ENCODE results near the genes GPR158, ABI1, ANKRD26 and MKX.

DNA sequence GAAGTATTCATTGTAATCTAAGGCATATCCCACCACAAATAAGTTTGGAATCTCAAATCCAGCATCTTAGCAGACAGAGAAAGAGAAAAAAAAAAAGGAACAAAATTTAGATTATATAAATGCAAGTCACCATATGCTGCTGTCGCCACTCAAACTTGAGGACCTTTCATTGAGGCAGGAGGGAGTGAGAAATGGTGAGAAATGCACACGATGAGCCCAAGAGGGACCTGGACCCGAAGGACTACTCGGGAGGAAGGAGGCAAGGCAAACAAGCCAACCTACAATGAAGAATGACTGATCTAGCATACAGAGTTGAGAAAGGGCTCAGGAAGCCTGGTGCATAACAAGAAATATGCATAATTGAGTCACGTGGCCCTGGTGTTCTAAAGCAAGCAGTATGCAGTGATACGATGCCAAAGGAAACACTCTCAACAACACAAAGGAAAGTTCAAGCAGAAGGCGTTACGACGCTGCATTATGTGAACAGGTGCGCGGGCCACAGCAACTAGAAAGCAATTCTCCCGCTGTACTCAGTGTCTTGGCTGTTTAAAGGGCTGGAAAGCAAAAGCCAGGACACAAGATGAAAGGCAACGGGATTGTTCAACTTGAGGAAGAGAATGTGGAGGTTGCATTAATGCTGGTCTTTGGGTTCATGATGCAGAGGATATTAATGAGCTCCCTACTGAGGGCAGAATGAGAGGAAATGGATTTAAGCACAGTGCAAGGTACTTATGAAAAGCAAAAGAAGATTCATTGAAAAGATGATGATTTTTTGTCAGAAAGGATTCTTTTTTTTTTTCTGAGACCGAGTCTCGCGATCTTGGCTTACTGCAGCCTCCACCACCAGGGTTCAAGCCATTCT lies 100.8 kb downstream of the PRTFDC1 start:
- PRO-cap: no peak

- PRO-cap: no peak
Measured at GRCh38 chr10:24958576-24959025, 6.2 kb upstream of the PRTFDC1 start.

DNA sequence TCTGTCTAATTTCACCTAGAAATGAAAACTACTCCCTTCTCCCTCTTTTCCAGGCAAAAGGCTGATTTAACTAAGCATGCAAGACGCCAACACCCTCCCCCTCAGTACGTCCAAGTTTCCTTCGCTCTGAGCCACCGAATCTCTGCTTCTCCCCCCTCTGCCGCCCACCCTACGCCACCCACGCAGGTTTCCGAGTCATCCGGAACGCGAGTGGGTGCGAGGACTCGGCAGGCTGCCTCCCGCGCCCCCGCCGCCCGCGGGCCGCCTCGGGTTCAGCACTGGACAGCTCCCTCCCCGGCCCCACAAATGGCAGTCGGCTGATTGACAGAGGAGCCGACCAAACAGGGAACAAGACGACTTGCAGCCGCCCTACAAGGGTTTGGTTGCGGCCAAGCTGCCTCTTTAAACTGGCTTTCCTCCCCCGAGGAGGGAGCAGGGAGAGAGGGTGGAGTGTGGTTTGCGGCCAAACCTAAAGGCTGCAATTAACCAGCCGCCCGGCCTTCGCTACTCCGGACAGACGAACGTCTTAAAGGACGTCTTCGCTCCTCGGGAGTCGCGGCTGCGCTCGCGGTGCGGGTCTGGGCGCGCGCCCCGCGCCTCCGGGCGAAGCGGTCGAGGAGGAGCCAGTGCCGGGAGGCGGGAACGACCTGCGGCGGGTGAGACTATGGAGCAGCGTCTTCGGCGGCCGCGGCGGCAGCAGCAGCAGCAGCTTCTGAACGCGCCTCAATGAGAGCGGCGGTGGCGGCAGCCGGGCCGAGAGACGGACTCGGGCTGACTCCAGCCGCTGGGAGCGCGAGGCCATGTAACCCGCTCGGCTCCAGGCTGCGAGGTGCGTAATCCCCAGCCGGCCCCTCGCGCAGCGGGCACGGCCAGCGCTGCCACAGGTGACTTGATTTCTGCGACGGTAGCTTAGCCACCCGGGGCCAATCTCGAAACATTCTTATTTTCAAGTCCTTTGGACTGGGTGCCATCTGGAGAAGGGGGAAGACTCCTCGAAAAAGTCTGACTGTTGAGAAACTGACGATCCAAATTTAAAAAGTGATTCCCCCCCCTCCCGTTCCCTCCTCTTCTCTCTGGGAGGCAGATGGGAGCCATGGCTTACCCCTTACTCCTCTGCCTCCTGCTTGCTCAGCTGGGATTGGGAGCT lies at the start of gene GPR158:
GPR158 (plus strand) TSS at position 665 of the 1,147 bp plus-strand sequence.
- PRO-cap: no peak

GRCh38 chr10:25441169-25441549 lies 266.4 kb downstream of the GPR158 start:
- PRO-cap: no peak

DNA sequence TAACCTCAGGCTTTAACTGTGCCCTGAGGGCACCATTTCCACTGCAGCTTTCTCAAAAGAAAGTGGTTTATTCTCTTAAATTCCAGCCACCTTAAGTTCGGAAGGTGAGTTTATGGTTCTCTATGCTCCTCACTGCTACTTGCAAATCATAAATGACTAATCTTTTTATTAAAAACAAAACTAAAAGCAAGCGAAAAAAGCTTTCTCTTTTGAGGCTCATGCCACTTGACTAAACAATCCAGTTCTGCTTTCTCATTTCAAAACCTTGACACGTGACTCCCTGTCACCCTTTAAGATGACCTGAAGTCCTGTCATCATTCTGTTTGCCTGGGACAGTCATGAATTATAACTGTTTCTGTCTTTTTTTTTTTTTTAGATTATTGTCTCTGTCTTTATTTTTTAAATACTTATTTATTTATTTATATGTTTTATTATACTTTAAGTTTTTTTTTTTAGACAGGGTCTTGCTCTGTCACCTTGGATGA lies 7.3 kb upstream of the APBB1IP start:
- PRO-cap: no peak

- PRO-cap: no peak
Measured at GRCh38 chr10:26755224-26755889, 57.9 kb downstream of the PDSS1 start.

DNA sequence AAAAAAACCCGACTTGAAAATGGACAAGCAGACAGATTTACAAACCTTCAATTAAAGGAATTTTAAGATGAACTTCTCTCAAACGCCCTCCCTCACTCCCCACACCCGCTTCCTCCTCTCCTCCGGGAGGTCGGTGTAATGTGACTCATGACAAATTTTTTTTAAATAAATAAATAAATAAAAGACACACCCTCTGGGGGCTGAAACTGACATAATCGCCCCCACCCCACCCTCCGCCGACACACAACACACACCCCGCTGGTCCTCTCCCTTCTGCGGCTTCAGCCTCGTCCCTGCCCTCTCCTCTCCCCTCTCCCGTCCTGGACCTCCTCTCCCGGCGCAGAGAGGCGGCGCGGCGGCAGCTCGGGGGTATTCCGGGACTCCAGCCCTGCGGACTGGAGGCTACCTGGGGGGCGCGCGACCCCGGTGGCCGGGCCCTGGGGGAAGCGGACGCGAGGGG lies 724 bp downstream of the ABI1 start:
- PRO-cap: bidirectional peak, plus-strand start at position 271 of the sequence, minus-strand start at position 142 of the sequence

DNA sequence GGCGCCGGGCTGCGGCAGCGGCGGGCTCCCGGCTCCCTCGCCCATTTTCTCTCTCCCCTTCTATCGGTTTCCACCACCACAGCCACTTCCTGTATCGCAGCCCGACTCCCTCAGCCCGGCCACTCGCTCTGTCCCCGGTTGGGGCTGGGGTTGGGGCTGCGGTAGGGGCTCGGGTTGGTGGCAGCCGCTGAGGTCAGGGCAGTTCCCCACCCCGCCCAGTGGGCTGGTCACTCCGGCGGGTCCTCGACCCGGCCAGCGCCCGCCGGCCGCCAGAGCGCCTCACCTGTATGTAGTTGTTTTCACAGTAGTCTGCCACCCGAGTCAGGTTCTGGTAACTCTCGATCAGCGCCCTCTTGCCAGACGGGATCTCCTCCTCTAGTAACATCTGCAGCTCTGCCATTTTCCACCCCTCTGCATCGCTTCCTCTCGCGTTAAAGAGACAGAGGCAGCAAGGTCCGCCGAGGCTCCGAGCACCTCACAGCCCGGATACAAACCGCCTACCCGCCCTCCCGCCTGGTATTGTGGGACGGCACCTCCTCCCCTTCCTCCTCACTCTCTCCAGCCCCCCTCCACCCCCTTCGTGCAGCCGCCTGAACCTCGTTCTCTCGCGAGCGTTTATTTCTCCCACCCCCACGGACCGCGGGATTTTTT lies at the start of gene ABI1:
ABI1 (minus strand) TSS at position 495 of the 651 bp plus-strand sequence.
- PRO-cap: bidirectional peak, plus-strand start at position 230 of the sequence, minus-strand start at position 146 of the sequence; unidirectional peak, minus-strand start at position 433 of the sequence; unidirectional peak, minus-strand start at position 521 of the sequence

DNA sequence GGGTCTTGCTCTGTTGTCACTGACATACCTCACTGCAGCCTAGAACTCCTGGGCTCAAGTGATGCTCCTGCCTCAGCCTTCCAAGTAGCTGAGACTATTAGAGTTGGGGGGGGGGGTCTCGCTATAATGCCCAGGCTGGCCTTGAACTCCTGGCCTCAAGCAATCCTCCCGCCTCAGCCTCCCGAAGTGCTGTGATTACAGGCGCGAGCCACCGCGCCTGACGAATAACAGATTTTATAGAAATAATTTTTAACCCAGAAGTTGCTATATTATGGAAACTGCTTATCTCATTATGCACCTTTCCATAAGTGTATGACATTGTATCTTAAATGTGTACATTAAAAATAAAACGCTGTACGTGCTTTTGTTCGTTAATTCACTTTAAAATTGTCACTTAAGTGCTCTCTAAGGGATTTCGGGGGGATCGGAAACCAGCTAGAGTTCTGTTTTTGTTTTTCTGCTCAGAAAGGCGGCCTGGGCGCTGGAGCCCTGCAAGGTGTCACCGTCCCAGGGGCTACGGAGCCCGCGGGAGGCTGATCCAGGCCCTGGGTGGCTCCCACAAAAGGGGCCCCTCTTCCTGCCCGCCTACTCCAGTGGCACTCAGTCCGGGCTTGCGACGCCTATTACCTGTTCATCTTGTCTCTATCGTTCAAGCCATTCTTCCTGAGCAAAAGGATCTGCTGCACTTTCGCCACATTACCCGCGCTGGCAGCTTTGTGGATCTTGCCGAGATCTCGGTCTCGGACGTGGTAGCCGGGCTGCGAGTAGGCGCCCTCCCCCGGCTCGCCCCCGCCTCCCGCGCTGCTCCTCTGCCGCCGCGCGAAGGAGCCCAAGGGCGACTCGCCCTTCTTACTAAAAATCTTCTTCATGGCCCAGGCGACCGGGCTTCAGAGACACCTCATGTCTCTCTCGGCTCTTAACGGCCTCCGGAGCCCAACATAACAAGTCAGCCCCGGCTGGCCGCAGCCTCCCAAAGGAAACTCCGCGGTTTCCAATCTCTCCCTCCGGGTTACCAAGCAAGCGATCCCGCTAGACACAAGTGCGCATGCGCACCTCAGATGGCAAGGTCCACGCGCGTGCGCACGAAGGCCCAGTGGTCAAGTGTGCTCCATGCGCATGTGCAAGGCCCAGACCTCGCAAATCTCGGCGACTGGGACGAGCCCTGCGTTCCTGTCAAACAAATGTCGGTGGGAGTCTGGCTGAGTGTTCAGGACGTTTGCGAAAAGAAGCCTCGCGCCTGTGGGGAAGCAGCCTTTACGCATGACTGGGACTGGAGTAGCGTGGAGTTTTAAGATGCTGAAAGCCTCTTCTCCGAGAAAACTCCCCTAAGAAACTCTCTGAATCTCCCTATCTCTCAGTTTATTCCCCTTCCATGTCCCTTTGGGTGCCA lies at the start of gene ANKRD26:
ANKRD26 (minus strand) TSS at position 1,037 of the 1,390 bp plus-strand sequence.
- PRO-cap: bidirectional peak, plus-strand start at position 812 of the sequence, minus-strand start at position 736 of the sequence; bidirectional peak, plus-strand start at position 1,130 of the sequence, minus-strand start at position 1,037 of the sequence

DNA sequence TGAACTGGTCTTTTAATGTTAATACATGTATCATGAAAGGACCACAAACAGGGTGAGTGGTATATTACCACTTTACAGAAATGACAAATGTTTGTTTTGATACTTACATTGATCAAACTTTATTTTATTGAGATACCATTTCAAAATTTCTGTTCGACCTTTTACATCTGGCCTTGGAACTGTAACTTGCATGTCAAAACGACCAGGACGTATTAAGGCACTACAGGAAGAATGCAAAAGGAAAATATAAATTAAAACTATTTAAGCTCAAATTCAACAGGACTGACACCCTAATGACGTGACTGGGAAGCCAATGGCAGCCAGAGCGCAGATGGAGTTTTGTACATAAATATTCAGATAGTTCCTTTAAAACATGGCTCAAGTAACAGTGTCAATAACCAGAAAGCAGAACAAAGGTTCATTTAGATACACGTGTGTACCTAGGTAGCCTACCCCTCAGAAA lies 20.1 kb upstream of the ANKRD26 start:
- PRO-cap: no peak

DNA sequence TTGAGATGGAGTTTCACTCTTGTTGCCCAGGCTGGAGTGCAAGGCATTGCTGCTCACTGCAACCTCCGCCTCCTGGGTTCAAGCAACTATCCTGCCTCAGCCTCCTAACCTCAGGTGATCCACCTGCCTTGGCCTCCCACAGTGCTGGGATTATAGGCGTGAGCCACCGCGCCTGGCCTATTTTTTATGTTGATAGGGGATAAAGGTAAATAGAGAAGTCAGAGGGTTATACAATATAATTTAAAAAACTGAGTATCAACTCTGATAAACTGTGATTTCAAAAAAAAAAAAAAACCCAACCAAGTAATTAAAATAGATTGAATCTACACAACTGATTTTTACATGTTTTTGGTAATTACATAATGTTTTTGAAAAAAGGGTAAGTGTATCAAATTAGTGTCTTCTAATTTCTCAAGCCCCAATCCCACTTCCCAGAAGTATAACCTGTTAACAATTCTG lies 17.4 kb downstream of the YME1L1 start:
- PRO-cap: no peak

DNA sequence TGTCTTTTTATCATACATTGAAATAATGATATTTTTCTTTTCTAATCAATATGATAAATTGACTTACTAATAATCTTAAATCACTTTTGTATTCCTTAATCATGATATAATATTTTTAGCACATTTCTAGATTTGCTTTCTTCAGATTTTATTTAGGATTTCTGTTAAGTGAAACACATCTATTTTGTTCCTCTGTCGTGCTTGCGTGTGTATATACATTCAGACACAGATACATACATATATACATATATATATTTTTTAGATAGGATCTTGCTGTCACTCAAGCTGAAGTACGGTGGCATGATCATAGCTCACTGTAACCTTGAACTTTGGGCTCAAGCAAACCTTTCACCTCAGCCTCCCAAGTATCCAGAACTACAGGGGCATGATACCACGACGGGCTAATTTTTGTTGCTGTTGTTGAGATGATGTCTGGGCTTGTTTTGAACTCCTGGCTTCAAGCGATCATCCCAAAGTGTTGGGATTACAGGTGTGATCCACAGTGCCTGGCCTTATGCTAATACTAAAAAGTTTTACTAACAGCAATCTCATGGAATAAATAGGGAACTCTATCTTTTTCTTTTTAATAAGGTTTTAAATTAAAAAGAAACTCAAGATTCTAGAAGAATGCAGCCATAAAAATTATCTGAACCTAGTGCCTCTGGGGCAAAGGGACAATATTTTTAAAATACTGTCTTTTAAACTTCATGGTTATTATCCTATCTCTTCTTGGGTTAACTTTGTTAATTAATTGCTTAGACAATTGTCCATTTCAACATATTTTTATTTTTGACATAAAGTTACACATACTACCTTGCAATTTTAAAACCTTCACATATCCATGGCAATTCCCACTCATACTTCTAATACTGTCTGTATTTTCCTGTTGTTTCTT lies 15.0 kb downstream of the YME1L1 start:
- PRO-cap: no peak

GRCh38 chr10:27241786-27242491 lies 1.3 kb upstream of the ACBD5 start:
- PRO-cap: bidirectional peak, plus-strand start at chr10:27242216, minus-strand start at chr10:27242091

- PRO-cap: no peak
Measured at GRCh38 chr10:27319522-27320539, 79.2 kb upstream of the ACBD5 start.

- PRO-cap: no peak
Measured at GRCh38 chr10:27702063-27702485, 43.5 kb downstream of the MKX start.

DNA sequence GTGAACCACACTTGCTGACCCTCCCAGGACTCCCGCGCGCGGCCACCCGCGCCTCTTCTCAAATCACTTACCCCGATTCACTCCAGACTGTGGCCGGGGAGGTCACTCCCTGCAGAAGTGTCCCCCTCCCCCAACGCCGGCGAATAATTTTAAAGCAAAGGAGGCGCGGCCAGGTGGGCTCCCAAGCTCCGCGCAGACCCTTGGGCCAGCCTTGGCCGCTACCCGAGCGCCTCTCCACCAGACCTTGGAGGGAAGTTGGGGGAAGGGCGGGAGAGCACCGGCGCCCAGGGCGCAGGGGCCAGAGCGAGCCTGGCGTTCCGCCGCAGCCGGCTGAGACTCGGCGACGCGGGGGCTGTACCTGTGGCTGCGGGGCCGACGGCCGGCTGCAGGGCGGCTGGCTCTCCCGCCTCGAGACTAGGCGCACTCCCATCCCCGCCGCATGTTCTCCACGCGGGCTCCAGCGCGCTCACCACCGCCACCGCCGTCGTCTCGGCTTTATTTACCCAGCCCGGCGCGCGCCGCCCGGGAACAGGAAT lies at the start of gene MKX:
MKX (minus strand) TSS at position 471 of the 536 bp plus-strand sequence.
- PRO-cap: bidirectional peak, plus-strand start outside the sequence, minus-strand start at position 471 of the sequence

DNA sequence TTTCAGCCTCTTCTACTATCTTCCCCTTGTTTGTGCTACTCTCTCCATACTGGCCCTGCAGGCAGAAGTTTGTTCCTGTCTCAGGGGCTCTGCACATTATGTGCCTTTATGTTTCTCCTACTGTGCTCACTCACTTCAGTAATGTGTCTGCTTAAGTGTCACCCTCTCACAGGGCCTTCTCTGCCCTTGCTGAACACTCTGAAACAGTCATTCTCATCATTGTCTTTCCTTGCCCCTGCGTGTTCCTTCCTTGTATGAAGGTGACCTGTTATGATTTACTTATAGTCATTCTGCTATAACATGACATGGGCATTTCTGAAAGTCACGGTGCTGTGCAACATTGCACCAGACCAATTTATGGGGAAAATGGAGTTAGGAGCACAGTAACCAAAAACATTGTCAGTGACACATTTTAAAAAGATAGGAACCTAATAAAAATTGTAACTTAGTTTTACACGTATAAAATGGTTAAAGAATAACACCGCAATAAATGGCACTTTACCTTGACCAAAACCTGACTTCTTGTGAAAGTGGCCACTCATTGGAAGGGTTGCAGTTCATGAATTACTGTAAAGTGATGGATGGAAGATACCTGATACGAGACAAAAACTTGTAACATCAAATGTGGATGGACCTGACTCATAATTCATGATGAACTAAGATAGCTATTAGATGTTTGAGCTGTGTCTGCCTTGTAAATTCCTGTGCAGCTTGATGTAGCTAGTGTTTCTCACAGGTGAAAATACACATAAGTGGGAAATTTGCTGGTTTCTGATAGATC lies 9.3 kb downstream of the WAC start:
- PRO-cap: no peak

DNA sequence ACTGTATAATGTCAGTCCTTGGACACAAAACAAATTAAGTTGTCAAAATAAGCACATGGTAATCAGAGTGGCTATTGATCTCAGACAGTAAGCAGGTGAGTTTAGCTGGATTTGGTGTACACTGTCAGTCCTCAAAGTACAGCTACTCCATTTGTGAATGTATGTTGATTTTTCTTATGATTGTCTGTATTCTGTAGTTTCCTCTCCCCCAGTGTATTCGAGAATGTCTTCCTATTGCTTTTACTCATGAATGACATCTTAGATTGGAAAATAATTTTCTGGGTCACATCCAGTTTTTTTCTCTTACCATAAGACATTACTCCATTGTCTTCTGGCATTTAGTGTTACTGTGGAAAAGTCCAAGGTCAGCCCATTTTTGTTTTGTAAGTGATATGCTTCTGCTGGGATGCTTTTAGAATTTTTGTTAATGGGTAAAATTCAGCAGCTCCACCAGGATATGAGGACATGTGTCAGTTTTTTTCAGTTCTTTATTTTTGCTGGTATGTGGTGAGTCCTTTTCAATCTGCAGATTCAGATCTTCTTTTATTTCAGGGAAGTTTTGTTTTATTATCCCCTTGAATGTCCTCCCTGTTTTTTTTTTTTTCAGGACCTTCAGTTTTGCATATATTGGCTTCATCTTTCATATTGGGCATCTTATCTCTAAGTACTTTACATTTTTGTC lies 33.6 kb downstream of the WAC start:
- PRO-cap: no peak

DNA sequence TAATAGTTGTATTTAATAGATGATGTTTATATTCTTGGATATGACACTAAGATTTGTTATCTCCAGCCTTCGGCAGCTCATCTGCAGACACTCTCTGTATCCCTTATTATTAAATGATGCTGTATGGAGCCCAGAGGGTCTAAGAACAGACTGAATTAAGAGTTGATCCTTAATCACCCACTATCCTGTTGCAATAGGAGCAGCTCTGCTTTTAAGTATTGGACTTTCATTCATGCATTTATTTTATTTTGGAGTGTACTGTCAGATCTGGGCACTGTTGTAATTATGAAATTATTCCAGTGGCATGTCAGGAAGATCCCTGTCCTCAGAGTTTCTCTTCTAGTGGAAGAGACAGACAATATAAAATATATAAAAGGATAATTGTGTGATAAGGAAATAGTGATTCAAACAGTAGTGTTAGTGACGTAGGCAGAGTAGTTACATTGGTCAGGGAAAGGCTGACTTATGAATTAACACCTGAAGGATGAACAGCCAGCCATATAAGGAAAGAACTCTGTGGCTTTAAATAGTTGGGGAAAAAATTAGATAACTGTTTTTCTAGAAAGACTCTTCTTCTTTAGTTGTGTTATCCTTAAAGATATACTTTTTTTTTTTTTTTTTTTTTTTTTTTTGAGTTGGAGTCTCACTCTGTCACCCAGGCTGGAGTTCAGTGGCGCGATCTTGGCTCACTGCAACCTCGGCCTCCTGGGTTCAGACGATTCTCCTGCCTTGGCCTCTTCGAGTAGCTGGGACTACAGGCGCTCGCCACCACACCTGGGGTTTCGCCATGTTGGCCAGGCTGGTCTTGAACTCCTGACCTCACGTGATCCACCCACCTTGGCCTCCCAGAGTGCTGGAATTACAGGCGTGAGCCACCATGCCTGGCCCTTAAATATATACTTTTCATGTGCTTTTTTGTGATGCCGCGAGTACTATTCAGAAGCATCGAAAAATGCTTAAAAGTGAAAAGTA lies 37.7 kb downstream of the WAC start:
- PRO-cap: no peak

- PRO-cap: no peak
Measured at GRCh38 chr10:28619401-28620244, 57.7 kb upstream of the BAMBI start.